A375 (cell line): Measurements from ENCODE around the genes SAV1 and NIN.

DNA sequence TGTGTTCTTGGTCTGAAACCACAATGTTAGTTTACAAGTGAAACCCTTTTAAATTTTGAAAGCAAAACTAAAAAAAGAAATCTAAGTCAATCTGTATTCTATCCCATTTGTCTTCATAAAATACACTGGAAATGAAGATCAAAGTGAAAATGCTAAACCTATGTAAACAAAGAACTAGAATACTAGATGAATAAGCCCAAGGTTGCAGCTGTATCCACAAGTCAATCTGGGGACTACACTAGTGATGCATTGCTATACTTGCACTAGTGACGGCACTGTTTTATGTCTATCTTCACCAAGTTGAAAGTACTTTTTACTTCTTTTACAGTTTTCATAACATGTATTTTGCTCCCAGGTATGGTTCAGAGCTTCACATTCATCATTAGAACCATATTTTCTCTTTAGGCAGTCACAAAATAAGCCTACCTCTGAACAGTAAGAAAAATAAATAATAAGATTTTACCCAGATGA lies 10.3 kb downstream of the MAP4K5 start:
- RAMPAGE, long total RNA, result no peak

GRCh38 chr14:50633937-50634661 lies 34.0 kb downstream of the SAV1 start:
- RAMPAGE, long total RNA, result no peak

DNA sequence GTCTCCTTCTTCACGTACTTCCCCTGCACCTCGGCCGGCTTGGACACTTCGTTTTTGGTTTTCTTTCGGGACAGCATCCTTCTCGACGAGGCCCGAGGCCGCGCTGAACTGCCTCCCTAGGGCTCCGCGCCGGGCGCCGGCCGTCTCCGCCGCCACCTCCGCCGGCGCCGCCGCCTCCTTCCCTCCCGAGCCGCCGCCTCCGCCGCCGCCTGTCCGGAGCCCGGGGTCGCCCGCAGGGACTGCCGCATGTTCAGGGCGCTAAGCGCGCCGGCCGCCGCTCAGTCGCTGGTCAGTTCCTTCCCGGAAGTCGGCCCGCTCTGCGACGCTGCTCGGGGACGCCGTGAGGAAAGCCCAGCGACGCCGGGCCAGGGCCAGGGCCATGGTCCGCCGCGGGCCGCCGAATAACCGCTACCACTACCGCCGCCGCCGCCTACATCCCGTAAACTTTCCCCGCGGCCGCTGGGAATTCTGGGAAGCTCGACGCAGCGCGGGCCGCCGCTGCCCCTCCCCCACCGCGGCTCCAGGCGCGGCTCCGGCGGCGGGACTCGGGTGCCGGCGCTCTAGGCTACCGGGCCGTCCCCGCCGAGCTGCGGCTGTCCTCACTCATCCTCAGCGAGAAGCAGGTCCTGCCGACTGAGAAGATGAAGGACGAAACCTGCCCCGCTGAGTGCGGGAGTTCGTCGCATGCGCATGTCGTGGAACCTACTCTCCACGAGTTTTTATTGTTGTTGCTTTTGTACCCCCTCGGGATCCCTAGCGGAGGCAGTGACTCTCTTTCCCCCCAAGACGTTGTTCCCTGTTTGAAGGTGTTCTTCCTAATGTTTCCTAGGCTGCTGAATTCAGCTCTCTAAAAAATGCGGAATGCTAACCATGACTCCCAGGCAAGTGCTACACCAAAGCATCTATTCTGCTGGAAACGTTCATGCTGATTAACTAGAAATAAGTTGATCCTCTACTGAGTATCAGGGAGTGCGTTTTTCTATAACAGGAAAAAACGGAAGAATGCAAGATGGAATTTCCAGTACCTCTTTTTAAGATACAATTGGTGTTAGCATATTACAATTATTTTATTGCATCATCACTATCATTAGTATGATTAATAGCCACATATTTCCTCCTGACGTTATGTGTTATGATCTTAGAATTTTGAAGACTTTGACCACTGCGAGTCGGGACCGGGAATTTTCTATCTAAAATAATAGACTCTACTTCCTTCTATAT lies at the start of gene SAV1:
SAV1 (minus strand) TSS at position 416 of the 1,221 bp plus-strand sequence.
- RAMPAGE, long total RNA, result no peak

DNA sequence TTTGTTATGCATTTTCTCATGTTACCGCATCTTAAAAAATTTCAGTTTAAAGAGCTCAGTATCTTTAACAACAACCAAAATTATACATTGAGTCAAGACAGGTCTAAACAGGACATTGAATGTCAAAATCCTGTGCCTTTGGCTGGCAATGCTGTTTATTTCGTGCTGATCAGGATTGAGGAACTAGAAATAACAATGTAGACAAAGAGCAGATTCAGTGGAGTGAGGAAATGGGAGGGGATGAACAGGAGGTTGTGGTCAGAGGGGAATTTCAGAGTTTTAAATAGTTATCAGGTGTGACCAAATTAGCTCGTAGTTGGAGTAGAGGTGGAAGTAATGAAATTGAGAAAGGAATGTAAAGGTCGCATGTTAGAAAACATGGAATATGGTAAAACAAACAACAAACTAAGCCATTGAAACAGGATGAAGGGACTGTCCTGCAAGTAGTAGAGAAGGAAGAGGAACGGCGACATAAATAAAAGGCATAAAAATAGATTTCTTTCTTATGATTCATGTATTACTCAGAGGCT lies 9.4 kb upstream of the SAV1 start:
- RAMPAGE, long total RNA, result no peak

- RAMPAGE, long total RNA, result no peak
Measured at GRCh38 chr14:50678014-50678415, 9.9 kb upstream of the SAV1 start.

- RAMPAGE, long total RNA, result no peak
Measured at GRCh38 chr14:50763372-50764190, 67.4 kb downstream of the NIN start.

GRCh38 chr14:50770633-50771270 lies 60.2 kb downstream of the NIN start:
- RAMPAGE, long total RNA, result no peak

DNA sequence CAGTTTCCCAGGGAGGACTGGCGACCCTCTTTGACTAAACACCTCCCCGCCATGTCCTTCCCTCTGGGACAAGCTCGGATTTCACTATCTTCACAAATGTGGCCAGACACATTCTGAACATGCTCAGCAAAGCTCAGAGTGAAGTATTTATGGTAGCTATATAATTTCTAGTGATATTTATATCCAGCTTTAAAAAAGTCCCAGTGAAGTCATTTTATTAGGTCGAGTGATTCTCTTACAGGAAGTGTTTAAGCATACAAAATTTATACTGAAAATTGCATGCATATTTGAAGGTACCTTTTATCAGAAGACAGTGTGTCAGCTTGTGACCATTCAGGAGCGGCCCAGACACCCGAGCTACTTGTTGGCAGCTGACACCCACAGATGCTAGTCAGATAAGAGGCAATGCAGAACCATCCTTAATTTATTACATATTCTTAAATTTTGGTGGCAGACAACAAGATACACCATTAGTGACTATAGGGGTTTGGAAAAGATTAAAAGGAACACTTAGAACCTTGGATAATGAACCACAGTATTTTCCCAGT lies 36.7 kb downstream of the NIN start:
- RAMPAGE, long total RNA, result no peak

GRCh38 chr14:50830976-50831968 lies at the start of gene NIN:
NIN (minus strand) TSS chr14:50831162.
- RAMPAGE, long total RNA, result no peak

DNA sequence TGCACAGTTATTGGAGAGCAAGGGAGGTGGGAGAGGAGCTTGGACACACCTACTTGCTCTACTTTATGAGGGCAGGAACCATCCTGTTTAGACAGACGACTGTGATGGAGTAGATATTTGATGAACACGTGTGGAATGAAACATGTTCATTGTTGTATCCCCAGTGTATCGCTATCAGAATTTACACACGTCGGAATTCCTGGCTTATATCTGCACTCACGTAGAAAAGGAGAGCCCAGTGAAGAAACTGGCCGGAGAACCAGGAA lies 2.3 kb downstream of the PYGL start:
- RAMPAGE, long total RNA, result no peak

GRCh38 chr14:51360493-51361054 lies 120.5 kb downstream of the TMX1 start:
- RAMPAGE, long total RNA, result no peak

- RAMPAGE, long total RNA, result no peak
Measured at GRCh38 chr14:51575818-51576566, 75.7 kb upstream of the FRMD6 start.

DNA sequence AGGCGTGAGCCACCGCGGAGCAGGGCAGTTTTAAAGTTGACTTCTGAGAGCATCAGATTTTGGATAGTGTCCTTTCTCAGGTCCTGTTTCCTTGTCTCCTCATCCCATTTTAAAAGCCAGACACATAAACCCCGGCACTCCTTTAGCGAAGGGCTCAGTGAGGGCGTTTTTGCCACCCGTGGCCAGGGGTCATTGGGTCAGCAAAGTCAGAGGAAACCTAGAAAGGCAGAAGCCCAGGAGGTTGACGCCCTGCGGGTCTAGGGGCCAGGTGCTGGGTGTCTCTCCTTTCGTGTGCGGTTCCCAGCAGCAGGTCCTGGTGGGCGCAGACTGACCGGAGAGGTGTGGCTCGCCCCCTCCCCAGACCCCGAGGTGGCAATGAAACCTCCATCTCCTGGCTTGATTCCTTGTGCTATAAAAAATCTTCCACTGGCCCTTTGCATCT lies 1.0 kb upstream of the FRMD6 start:
- RAMPAGE, long total RNA, result no peak

DNA sequence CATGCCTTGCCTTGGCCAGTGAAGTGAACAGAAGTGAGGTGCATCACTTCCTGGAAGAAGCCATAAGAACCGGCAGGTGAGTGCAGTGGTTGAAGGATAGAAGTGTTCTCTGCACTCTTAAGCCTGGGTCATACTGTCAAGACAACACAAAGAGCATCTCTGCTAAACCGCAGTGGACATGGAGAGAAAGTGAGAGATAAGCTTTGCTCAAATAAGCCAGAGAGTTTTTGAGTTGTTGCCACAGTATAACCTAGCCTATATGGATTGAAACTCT lies 11.5 kb downstream of the GNG2 start:
- RAMPAGE, long total RNA, result no peak

GRCh38 chr14:51884521-51885338 lies 24.3 kb downstream of the GNG2 start:
- RAMPAGE, long total RNA, result no peak

GRCh38 chr14:52052478-52052928 lies 16.4 kb downstream of the NID2 start:
- RAMPAGE, long total RNA, result no peak

- RAMPAGE, long total RNA, result no peak
Measured at GRCh38 chr14:52080329-52081142, 11.7 kb upstream of the NID2 start.

- RAMPAGE, long total RNA, result no peak
Measured at GRCh38 chr14:52268134-52269103, 921 bp downstream of the PTGDR start.

DNA sequence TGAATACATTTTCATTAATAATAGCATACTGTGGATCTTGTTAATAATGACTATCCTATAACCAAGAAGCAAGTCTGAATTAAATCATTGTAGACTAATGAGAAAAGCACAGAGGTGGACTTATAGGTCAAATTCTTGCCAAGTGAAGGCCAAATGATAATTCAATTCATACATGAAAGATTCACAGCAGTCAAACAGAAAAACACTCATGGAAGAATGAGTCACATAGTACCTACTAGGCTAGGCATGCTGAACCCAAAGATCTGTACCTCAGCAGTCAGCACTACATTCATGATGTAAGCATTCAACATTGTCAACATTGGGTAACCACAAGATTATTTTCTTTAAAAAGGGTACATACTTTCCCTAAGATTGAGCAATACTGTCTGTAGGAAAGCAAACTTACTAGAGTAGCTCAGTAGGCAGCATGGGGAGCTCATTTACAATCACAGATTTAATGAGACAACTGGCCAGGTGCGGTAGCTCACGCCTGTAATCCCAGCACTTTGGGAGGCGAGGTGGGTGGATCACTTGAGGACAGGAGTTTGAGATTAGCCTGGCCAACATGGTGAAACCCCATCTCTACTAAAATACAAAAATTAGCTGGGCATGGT lies 94.4 kb downstream of the TXNDC16 start:
- RAMPAGE, long total RNA, result no peak

GRCh38 chr14:52706271-52706738 lies 695 bp upstream of the PSMC6 start:
- RAMPAGE, long total RNA, result no peak